Hair follicular keratinocyte (primary cell): ENCODE measurements around the genes SULT2A1, SULT2B1 and SPHK2.

DNA sequence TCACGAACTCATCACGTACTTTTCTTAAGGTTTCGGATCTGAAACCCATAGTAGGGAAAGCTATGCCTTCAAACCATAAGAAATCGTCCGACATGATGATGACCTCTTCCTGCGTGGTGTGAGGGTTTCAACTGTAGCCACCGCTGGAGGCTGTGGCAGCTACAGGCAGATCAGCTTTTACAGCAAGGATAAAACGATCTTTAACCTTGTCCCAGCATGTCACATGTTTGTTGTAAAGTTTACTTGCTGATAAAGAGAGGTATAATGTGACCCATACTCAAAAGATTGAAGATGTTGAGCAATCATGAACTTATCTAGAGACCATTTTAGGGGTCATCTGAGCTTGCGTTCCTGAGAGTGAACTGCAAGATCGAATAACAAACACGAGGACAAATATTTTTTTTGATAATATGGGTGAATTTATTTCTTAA, at the start of gene SULT2A1:
Gene SULT2A1, minus strand, starts transcription at position 152 of the 431 bp plus-strand sequence.
- RAMPAGE, long total RNA: no peak

DNA sequence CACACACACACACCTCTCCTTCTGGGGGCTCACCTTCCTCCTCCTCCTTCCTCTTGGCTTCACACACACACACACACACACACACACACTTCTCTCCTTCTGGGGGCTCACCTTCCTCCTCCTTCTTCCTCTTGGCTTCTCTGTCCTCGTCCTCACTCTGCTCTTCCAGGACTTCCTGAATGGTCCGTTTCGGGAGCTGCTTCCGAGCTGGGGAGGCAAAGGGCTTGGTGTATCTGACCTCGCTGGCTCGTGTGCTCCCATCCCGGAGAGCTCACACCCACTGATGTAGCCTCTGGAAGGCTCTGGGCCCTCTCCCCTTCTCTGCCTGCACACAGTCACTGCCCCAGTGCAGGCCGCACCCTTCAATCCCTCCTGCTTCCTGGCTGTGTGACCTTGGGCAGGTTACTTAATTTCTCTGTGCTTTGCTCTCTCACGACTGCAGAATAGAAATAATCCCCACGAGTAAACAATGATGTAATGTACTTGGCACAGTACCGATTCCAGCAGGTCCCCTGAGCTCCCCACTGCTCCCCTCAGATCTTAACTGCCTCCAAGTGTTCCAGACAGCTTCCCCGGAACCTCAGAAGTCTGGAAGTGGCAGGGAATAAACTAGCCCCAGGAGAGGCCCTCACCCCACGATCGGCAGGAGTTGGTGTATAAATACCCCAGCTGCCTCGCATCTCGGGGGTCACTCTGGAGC, 16.2 kb downstream of the LIG1 start:
- RAMPAGE, long total RNA: no peak

GRCh38 chr19:48203650-48204535, 33.4 kb downstream of the ZSWIM9 start:
- RAMPAGE, long total RNA: no peak

GRCh38 chr19:48331922-48333091, 7.0 kb downstream of the EMP3 start:
- RAMPAGE, long total RNA: no peak

GRCh38 chr19:48333092-48333615, 7.8 kb downstream of the EMP3 start:
- RAMPAGE, long total RNA: no peak

GRCh38 chr19:48382408-48383578, 8.6 kb downstream of the KDELR1 start:
- RAMPAGE, long total RNA: no peak

- RAMPAGE, long total RNA: no peak
These were observed 22.2 kb downstream of the GRIN2D start for GRCh38 chr19:48415622-48416153.

- RAMPAGE, long total RNA: no peak
These were observed 21.0 kb upstream of the GRWD1 start for GRCh38 chr19:48424599-48425285.

DNA sequence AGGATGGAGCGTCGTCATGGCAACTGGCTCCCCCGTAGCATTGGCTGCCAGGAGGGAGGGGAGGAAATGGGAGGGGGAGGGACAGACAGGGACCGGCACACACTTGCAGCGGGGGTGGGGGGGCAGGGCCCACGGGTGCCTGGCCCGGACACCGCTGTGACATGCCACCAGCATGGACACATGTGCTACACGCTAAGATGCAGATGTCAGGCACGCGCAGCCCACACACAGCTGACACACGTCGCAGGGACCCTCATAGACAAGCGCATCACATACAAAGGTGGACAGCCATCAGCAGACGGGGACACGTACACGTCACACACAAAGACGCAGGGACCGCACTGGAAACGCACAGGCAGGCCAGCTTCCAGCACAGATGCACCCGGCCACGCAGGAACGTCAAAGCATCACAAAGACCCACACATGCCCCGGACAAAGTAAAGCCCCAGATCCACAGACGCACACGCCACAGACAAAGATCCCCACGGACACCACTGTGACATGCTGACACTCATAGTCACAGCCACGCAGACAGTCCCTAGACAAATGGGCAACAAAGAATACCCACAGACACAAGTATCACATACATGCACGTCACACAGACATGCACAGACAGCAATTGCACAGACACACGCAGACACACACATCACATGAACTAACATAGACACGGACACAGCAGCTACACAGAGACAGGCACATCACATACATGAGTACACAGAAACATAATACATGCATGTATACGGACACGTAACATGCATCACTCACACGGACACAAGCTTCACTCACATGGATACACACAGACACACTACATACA, 514 bp upstream of the LMTK3 start:
- RAMPAGE, long total RNA: no peak

- RAMPAGE, long total RNA: start-site peak on the plus strand at chr19:48552129-48552176, 9 and 18 reads in 2 replicates
These were observed at the start of gene SULT2B1 for GRCh38 chr19:48551552-48552339. Gene SULT2B1 (plus strand): TSS chr19:48552172.

DNA sequence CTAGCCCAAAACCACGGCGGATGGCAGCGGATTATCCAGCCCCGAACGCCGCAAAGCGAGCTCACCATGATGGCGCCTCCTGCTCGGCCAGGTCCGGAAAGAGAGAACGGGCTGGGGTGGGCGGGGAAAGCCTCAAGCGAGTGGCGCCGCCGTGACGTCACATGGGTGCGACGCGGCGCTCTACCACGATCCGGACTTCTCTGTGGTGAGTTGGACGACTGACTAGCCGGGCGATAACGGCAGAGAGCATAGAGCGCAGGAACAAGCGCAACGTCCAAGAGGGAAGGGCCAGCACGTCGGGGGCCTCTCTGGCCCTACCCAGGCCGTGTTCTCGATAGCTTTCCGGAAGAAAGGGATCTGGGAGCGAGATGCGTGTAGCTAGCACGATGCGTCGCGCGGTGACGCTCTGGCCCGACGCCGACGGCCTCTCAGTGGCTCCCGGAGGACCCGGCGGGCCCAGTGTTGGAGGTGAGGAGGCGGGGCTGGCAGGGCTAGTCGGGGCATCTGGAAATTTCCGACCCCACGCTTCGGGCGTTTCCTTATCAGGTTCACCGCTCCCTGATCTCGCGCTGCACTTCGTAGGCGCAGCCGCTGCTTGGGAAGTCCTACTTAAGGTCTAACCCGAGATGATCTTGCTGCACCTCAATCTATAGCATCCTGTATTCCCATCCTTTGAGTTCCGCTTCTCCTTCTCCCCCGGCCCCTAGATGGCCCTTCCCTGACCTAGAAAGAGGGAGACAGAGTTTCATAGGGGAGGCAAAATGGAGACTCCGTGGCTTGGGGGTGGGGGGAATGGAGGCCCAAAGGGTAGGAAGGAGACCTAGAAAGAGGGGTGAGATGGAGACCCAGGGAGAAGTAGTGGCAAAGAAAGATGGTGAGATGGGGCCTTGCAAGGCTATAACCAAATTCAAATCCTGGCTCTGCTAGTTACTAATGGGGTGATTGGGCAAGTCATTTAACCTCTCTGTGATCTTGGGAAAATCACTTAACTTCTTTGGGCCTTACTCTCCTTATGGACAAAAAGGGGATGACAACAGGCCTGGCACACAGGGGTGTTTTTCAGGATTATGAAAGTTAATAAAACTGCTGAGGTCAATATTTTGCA, at the start of gene SPHK2:
Gene SPHK2, plus strand, starts transcription at position 431 of the 1,105 bp plus-strand sequence.
- RAMPAGE, long total RNA: start-site peak on the minus strand centred at position 95 of the sequence, 32 bp wide, 8,999 and 2,816 reads in 2 replicates

DNA sequence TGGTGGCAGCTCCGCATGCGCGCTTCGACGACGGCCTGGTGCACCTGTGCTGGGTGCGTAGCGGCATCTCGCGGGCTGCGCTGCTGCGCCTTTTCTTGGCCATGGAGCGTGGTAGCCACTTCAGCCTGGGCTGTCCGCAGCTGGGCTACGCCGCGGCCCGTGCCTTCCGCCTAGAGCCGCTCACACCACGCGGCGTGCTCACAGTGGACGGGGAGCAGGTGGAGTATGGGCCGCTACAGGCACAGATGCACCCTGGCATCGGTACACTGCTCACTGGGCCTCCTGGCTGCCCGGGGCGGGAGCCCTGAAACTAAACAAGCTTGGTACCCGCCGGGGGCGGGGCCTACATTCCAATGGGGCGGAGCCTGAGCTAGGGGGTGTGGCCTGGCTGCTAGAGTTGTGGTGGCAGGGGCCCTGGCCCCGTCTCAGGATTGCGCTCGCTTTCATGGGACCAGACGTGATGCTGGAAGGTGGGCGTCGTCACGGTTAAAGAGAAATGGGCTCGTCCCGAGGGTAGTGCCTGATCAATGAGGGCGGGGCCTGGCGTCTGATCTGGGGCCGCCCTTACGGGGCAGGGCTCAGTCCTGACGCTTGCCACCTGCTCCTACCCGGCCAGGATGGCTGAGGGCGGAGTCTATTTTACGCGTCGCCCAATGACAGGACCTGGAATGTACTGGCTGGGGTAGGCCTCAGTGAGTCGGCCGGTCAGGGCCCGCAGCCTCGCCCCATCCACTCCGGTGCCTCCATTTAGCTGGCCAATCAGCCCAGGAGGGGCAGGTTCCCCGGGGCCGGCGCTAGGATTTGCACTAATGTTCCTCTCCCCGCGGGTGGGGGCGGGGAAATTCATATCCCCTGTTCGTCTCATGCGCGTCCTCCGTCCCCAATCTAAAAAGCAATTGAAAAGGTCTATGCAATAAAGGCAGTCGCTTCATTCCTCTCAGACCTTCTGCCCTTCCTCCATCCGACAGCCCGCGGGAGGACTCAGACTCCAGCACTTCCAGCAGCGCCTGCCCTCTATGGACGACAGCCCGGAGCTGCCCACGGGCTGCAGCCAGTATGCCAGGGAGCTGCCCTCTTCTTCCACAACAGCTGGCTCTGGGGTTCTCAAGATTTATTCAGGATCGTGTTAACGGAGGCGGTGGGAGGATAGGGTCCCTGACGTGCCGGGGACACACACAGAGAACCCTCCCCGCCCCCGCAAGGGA, 7.3 kb downstream of the DBP start:
- RAMPAGE, long total RNA: no peak

GRCh38 chr19:48638575-48639483, 1.6 kb upstream of the DBP start:
- RAMPAGE, long total RNA: no peak

DNA sequence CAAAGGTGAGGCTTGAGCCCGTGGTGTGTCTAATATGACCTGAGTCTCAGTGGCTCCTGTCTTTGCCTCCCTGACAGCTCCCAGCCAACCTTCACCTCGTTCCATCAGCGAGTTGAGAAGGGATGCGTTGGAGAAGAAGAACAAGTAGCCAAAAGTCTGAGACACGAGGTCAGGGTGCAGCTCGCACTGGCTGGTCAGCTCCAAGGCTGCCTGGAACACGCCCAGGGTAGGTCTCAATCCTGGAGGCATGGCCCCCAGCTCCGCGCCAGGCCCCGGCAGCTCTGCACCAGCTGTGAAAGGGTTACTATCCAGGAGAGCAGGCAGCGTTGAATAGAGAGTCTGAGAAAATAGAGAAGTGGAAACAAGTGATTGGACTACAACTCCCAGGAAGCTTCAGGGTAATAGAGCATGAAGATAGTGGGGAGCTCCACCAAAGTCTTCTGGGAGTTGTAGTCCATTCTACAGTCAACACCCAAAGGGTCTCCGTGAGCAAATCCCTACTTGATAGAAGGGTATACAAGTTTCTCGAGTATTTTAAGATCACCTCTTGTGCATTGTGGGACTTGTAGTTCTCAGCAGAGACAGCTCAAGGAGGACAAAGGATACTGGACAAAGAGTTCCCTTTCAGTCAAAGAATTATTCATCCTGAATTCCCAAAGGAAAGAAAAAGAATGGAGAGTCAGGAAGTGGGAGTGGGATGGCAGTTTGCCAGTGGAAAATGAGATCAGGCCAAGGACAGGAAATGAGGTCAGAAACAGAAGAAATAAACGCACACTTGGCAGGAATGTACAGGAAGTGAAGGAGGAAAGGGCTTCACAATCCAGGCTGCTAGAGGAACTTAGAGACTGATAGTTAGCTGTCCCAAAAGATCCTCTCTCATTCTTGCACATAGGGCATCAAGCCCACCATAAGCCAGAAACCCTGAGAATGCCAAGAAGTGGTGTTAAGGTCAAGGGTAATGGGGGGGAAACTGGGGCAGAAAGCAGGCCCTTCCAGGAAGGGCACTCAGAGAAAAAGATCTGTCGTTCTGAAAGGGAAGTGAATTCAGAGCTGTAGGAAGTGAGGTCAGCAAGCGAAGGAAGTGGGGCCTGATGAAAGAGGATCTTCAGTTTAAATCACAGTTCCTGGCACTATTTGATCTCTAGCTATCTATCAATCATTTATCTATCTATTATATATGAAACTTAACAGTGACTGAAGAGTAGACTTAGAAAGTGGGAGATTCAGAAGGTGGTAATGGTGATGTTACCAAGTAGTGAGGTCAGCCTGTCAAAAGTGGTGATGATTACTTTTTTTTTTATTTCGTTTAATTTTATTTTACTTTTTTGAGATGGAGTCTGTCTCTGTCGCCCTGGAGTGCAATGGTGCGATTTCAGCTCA, 5.6 kb upstream of the MAMSTR start:
- RAMPAGE, long total RNA: no peak

DNA sequence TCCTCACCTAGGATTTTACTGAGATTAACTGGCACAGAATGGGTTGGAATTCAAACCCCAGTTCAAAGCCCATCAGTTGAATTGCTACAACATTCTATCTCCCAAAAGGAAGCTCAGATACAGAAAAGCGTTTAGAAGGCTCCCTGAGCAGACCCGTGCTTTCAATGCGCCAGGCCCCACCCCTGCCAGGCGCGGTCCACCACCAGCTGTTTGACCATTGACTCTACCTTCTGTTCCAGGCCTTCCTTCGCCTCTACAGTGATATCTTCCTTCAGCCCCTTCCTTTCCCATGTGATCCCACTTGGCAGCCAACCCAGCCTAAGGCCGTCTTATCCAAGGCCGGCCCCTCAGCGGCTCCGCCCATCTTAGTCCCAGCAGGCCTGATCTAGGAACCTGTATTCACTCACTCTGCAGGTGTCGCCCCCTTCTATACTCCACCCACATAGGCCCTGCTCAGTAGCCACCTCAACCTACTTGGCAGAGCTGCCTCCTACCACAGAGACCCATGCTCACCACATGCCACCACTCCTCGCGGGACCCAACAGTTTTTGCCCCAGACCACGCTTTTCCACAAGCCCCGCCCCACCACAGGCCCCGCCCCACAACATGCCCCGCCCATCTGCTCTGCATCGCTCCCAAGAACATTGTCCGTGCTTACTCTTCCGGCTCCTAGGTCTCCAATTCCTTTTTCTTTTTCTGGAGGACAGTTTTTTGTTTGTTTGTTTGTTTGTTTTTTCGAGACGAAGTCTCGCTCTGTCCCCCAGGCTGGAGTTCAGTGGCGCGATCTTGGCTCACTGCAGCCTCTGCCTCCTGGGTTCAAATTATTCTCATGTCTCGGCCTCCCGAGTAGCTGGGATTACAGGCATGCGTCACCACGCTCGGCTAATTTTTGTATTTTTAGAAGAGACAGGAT, 2.9 kb downstream of the RASIP1 start:
- RAMPAGE, long total RNA: no peak

DNA sequence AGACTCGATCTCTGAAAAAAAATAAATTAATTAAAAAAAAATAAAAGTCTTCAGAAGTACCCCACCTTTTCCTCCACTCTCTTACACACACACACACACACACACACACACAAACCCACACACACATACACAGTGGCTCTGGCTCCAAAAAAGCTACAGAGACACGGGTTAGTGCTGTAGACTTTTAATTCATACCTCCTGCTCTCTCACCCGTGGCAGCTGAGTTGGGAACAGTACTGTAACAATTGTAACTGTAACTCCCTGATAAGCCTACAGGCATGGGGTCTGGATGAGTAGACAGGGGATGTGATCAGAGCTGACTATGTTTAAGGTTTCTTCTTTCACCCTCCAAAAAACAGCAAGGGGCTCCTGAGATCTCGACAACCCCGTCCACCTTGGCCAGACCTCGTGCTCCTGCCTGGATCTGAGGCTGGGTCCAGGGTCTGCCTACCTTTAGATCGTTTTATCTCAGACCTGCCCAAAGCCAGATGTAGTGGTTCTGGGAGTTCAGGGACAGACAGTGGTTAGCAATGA, 1.2 kb upstream of the IZUMO1 start:
- RAMPAGE, long total RNA: no peak

DNA sequence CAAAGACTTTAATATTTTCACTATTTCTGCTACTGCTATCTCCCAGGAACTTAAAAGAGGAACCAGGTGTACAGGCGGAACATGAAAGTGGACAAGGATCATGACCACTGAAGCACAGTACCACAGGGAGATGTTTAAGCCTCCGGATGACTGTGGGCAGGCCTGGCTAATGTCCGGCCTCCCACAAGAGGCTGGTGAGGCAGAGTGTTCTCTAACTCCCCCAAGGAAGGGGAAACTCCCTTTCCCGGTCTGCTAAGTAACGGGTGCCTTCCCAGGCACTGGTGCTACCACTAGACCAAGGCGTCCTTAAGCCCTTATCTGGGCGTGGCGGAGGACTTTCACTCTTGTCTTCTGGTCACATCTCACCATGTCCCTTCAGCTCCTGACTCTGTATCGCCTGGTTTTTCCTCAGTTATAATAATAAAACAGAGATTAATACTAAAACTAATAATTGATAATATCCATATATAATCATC, 25.7 kb downstream of the FGF21 start:
- RAMPAGE, long total RNA: no peak

DNA sequence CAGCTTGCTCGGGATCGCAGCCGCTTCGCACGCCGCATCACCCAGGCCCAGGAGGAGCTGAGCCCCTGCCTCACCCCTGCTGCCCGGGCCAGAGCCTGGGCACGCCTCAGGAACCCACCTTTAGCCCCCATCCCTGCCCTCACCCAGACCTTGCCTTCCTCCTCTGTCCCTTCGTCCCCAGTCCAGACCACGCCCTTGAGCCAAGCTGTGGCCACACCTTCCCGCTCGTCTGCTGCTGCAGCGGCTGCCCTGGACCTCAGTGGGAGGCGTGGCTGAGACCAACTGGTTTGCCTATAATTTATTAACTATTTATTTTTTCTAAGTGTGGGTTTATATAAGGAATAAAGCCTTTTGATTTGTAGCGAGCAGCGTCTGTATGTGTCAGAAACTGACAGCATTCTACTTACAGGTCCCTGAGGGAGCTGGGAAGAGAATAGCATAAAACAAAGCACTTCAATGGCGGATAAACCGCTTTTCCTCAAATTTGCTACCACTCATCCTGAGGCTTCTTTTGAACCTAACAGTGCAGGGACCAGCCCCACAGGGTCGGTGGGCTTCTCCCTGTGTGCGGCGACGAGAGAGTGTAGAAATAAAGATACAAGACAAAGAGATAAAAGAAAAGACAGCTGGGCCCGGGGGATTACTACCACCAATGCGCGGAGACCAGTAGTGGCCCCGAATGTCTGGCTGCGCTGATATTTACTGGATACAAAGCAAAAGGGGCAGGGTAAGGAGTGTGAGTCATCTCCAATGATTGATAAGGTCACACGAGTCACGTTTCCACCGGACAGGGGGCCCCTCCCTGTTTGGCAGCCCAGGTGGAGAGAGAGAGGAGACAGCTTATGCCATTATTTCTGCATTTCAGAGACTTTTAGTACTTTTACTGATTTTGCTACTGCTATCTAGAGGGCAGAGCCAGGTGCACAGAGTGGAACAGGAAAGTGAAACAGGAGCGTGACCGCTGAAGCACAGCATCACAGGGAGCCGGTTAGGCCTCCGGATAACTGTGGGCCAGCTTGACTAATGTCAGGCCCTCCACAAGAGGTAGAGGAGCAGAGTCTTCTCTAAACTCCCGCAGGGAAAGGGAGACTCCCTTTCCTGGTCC, 3.8 kb downstream of the PPP1R15A start:
- RAMPAGE, long total RNA: no peak

- RAMPAGE, long total RNA: no peak
These were observed 776 bp upstream of the BAX start for GRCh38 chr19:48953822-48954375.

DNA sequence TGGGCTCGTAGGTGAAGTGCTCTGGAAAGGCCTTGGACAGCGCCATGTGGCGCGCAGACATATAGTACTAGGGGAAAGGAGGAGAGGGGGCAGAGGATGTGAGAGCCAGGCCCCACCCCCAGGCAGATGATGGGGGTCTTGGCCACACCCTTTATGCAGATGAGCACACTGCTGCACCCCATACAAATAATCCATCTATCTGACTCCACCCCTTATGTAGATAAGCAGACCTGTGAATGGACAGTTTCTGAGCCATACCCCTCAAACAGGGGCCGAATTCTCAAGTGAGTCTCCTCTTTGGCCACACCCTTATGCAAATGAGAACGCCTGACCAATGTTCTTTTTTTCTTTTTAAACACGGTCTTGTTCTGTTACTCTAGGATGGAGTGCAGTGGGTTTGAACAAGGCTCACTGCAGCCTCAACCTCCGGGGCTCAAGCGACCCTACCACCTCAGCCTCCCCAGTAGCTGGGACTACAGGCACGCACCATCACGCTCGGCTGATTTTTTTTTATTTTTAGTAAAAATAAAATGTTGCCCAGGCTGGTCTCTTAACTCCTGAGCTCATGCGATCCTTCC, 4.8 kb downstream of the FTL start:
- RAMPAGE, long total RNA: no peak